ENCODE measurements around the gene RNASEH2A.

DNA sequence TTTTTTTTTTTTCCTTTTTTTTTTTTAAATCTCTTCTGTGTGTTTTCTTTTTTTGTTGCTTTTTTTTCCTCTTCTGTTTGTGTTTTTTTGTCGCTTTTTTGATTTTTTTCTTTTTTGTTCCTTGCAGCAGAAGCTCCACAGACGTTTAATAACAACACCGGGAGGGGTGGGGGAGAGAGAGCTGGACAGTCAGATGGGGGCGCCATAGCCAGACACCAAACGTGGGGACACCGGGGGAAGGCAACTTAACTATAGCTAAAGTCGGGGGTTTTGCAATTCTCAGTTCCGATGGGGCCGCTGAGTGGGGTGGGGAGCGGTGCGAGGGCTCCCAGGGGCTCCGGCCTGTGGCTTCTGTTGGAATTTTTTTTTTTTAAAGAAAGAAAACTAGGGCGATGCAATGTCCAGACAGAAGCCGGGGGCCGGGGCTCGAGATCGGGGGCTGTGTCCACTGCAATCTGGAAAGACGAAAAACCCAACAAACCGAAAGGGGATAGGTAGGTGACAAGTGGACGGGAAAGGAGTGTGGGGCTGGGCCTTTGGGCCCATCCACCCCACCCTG, 17.1 kb downstream of the PRKCSH start:
- PRO-cap, 2 experiments = no peak in any of the 2 experiments

GRCh38 chr19:11696812-11697099, 42.0 kb downstream of the ZNF823 start:
- PRO-cap, 2 experiments = no peak in any of the 2 experiments

DNA sequence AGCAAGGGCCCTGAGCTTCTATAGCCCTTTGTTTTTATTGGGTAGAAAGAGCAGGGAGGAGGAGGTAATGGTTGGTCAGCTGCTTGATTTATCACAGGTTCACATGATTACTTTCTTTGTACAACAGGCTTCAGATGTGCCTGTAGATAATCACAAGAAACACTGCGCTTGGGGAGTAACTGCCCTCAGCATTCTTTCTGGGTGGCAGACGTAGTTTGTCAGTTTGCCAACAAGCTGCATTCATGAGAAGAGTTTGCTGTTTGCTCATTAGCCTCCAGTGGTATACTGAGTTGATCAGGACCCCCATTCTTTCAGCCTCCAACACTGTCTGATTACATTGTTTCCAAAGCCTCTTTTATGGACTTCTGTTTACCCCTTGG, 4.7 kb upstream of the ZNF439 start:
- PRO-cap, 2 experiments = no peak in any of the 2 experiments

- PRO-cap, 2 experiments = no peak in any of the 2 experiments
Measured at GRCh38 chr19:11924434-11924813, 483 bp upstream of the ZNF700 start.

DNA sequence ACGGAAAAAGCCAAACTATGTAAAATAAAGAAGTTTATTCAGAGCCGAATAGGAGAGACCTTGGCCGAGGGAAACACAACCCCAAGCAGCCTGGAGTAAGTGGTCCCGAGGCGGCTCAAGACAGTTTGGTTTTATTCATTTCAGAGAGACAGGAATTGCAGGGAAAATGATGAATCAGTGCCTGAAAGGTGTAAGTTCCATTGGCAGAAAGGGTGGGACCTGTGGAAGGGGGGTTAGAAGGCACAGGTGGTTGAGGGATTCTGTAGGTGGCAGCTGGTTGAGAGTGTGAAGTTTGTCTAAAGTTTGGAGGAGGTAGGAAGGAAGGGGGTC, 823 bp downstream of the ZNF700 start:
- PRO-cap, 2 experiments = no peak in any of the 2 experiments

DNA sequence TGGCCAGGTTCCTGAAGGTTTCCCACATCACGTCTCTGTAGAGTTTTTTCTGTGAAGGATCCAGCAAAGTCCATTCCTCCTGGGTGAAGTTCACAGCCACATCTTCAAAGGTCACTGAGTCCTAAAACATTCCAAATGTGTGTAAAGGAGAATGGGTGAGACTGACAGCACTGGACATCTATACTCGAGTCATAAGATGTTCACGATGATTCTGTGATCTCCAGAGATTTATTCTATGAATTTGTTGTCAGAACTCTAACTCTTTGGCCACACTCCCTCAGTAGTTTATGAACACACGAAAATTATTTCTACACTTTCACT, 44.5 kb downstream of the ZNF44 start:
- PRO-cap, 2 experiments = no peak in any of the 2 experiments

DNA sequence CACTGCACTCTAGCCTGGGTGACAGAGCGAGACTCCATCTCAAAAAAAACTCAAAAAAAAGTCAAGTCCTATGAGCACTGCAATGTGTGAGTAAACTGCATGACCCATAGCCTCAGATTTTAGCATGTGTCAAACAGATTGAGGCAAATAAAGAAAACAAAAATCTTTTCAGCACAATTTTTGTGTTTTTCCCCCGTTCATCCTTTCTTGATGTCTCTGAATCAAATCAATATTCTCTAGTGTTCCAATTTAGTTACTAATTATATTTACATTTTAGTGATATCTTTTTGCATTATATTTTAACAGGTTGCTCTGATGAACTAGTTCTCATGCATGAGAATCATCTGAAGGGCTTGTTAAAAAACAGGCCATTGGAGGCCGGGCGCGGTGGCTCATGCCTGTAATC, 8.7 kb downstream of the ZNF44 start:
- PRO-cap, 2 experiments = no peak in any of the 2 experiments

DNA sequence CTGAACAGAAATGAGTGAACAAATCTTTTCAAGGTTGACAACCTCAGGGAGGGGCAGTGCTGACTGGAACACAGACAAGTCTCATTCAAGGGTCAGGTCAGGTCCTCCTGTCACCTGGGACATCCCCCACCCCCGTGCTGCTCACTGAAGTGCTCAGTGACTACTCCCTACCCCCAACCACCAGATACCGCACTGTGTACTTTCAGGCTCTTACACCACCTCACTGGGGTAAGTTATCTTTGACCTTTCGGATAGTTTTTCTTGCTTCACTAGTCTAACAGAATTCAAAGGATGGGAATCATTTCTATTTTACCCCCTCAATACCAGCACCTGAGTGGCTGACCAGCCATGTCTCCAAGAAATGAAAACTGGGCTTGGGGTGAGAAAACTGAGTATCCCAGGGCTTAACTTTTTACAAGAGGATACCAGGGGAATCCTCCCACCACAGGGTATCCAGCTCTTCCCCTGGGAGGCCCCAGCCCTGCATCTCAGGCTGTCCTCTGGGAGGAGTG, 2.2 kb downstream of the ZNF563 start:
- PRO-cap, 2 experiments = no peak in any of the 2 experiments

- PRO-cap, 2 experiments = no peak in any of the 2 experiments
Measured at GRCh38 chr19:12359328-12359951, 6.0 kb downstream of the ZNF442 start.

DNA sequence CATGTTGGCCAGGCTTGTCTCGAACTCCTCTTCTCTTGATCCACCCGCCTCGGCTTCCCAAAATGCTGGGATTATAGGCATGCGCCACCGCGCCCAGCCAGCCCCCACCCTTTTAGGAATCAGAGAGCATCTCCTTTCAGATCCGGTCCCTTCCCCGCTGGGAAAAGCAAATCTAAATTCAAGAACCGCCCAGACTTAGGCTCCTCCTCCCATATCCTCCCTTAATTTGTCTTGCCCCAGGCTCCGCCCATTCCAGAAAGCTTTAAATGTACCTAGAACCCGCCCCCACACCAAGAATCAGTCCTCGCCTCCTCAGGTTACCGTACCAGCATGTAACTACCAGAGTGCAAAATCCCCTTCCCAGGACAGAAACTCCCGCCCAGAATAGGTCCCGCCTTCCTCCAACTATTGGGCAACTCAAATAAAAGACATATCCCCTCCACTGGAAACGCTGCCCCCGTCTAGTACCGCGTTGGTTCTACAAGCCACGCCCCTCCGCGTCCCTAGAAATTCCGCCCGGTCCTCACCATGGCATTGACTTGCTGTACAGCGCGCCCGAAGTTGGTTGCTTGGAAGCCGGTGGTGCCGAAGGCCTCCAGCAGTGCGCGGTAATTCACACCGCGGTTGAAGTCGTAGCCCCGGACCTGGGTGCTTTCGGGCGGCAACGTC, 513 bp downstream of the DHPS start:
- PRO-cap, 2 experiments = peak in 1 of 2 experiments; most common plus-strand start position 293 of the sequence (in 1); most common minus-strand start position 168 of the sequence (in 1)

- PRO-cap, 2 experiments = no peak in any of the 2 experiments
Measured at GRCh38 chr19:12722902-12723192, 885 bp downstream of the TNPO2 start.

DNA sequence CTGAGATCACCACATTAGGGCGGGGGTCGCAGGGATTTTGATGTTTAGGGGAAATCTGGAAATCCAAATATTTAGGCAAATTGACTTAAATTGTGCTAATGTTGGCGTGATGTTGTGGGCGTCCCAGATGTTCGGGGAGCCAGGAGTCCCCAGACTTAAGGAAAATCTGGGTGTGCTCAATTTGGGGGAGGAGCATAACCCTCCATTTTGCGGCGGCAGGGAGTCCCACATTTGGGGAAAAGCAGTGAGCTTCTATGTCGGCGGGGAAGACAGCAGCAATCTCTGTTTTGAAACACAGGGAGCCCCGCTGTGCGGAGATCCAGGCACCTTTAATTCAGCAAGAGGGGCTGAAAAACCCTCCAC, 3.3 kb upstream of the HOOK2 start:
- PRO-cap, 2 experiments = peak in 1 of 2 experiments; most common plus-strand start position 244 of the sequence (in 1); most common minus-strand start position 129 of the sequence (in 1)

GRCh38 chr19:12806324-12807261, at the start of gene RNASEH2A:
RNASEH2A (plus strand) TSS chr19:12806584.
- PRO-cap, 2 experiments = peak in 1 of 2 experiments; most common plus-strand start chr19:12806556 (in 1); most common minus-strand start chr19:12806471 (in 1)

DNA sequence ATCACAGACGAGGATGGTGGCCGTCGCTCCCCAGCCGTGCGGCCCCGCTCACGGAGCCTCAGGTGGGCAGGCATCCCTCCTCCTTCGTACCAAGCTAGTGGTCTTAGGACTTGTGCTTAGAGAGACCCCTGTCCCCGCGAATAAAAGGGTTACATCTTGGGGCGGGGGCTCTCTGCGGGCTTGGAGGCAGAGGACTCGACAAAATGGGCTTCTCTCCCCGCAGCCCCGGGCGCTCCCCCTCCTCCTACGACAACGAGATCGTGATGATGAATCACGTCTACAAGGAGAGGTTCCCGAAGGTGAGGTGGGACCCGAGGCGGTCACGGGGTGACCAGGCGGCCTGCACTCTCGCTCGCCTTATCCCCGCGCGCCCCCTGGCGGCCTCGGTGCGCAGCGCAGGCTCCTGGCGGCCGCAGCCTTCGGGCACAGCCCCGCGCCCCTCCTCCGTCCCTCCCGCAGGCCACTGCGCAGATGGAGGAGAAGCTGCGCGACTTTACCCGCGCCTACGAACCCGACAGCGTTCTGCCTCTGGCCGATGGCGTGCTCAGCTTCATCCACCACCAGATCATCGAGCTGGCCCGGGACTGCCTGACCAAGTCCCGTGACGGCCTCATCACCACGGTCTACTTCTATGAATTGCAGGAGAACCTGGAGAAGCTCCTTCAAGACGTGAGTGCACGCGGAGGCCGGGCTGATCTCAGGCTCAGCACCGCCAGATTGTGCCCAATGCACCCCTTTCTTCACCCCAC, 9.2 kb downstream of the MAST1 start:
- PRO-cap, 2 experiments = peak in 1 of 2 experiments; most common plus-strand start position 456 of the sequence (in 1); most common minus-strand start position 376 of the sequence (in 1)

GRCh38 chr19:12933923-12934294, 398 bp upstream of the FARSA start:
- PRO-cap, 2 experiments = no peak in any of the 2 experiments

DNA sequence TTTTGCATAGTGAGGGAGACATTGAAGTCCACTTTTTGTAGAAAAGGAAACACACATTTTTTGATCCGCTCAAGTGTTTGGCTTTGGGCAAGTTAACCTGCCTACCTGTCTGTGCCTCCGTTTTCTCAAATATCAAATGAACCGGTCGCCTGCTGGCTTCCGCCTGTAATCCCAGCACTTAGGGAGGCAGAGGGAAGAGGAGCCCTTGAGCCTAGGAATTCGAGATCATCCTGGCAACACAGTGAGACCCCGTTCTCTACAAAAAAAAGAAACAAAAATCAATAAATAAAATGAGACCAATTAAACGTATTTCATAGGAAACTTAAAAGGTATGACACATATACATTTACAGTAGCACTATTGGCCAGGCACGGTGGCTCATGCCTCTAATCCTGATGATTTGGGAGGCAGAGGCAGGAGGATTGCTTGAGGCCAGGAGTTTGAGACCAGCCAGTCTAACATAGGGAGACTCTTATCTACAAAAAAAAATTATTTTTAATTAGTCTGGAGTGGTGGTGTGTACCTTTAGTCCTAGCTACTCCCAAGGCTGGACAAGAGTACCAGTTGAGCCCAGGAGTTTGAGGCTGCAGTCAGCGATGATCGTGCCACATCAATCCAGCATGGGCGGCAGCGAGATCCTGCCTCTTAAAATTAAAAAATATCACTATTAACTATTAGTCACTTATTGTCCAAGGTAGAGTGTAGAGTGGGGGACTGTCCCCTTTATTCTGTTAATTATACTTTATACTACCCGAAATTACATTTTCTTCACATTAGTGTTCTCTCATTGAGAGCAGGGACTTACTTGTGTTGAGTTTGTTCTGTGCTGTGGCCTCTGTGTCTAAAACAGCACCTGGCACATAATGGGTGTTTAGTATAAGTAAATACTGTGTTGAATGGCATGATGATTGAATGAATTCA, 1.4 kb downstream of the RAD23A start:
- PRO-cap, 2 experiments = no peak in any of the 2 experiments

- PRO-cap, 2 experiments = no peak in any of the 2 experiments
Measured at GRCh38 chr19:12951572-12952023, 5.4 kb downstream of the GADD45GIP1 start.

GRCh38 chr19:12965686-12965971, 3.7 kb upstream of the DAND5 start:
- PRO-cap, 2 experiments = no peak in any of the 2 experiments

DNA sequence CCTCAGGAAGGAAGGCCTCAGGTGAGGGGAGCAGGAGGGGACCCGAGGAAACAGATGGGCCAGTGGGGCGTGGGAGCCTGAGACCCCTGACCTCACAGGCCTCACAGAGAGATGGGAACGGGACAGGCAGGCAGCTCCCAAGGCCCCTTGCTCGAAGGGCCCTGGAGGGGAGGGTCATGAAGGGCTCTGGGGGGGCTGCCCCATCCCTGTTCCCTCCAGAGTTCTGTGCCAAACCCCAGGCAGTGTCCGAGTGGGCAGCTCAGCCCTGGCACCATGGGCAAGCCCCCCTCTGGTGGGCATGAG, 5.6 kb downstream of the DAND5 start:
- PRO-cap, 2 experiments = no peak in any of the 2 experiments

DNA sequence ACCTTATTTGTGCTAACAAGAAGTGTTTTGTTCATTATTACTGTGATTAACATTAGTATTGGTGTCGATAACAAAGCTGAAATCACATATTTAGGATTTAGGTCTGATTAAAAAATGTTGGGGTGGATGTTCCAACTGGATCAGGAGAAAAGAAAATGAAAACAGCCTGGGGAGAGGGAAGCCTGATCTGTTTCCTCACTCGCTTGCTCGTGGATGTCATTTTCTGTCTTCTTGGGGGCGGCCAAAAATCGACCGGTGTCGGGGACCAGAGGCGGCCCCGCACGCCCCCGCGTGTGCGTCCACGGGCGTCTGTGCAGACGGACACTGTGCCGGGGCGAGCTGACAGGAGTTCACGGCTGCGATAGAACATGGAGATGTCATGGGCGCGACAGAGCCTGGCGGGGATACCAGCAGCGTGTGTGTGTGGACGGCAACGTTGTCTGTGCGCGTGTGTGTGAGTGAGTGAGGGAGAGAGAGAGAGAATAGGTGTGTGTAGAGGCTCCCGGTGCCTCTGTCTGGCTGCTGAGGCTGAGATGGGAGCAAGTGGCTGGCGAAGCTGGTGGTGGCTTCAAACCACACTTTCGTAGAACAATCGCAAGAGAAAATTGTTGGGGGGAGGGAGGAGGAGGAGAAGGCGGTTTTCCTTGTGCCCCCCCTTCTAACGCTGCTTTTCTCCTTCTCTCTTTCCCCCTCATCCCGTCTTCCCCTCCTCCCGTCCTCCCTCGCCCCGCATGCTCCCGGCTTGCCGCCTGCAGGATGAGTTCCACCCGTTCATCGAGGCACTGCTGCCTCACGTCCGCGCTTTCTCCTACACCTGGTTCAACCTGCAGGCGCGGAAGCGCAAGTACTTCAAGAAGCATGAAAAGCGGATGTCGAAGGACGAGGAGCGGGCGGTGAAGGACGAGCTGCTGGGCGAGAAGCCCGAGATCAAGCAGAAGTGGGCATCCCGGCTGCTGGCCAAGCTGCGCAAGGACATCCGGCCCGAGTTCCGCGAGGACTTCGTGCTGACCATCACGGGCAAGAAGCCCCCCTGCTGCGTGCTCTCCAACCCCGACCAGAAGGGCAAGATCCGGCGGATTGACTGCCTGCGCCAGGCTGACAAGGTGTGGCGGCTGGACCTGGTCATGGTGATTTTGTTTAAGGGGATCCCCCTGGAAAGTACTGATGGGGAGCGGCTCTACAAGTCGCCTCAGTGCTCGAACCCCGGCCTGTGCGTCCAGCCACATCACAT, 29.4 kb downstream of the NFIX start:
- PRO-cap, 2 experiments = peak in 1 of 2 experiments; most common plus-strand start position 514 of the sequence (in 1); most common minus-strand start position 517 of the sequence (in 1)